ENCODE measurements around a stretch of chr2.

DNA sequence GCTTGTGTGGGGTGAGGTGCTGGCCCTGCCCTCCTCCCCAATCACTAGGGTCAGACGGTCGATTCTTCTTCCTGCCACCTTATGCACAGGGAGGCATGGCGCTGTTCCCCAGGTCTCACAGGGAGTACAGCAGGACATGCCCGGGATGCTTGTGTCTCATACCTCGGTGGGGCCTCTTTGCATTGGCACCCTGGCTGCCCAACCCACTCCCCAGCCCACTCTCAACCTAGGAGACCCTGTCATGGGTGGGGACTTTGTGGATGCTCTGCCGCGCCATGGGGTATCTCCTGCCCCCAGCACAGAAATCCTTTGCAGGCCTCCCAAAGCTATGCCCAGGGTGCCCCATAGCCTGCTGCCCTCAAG lies 213.9 kb upstream of the HAAO start:
- RRBS: no CpG with 5 or more reads among the region's 7 CpGs

- RRBS: no CpG with 5 or more reads among the region's 5 CpGs
Observed at GRCh38 chr2:43026380-43026691, 200.1 kb downstream of the ZFP36L2 start.

DNA sequence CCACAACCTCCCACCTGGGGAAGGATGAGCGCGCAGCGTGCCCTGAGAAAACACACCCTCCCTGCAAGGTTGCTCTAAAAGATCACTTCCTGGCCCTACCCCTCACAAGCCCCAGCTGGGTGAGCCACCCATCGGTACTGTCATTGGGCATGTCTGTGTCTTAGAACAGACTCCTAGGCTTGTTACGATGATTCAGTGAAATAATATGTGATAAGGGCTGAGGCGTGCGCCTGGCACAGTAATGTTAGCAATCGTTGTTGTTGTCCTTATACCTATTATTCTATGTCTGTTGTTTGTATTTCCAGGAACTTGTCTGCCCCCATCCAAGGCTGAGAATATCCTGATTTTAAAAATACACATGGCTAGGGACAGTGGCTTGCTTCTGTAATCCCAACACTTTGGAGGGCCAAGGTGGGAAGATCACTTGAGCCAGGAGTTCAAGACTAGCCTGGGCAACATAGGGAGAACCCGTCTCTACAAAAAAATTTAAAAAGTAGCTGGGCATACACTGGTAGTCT lies 175.0 kb downstream of the ZFP36L2 start:
- RRBS: no CpG with 5 or more reads among the region's 9 CpGs

- RRBS: no CpG with 5 or more reads among the region's 3 CpGs
Observed at GRCh38 chr2:43052155-43052861, 174.1 kb downstream of the ZFP36L2 start.

DNA sequence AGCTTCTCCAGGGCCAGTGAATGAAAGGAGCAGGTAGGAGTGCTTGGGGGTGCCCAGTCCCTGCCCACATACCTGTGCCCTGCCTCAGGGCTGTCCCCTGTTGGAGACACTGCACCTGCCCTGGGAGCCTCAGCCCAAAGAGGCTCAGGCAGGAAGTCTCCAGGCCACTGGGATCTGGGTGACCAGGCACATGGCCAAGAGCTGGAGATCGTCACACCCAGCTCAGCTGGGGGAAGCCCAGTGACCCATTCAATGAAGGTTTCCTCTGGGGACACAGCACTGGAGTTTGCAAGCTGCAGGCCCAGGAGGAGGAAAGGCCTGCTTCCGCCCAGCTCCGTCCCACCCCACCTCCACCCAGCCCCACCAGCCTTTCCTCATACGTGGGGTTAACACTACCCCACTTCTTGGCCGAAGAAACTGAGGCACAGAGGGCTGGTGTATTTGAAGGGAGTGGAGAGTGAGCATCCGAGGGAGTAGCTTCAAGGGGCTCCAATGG lies 156.3 kb downstream of the ZFP36L2 start:
- RRBS: no CpG with 5 or more reads among the region's 6 CpGs

DNA sequence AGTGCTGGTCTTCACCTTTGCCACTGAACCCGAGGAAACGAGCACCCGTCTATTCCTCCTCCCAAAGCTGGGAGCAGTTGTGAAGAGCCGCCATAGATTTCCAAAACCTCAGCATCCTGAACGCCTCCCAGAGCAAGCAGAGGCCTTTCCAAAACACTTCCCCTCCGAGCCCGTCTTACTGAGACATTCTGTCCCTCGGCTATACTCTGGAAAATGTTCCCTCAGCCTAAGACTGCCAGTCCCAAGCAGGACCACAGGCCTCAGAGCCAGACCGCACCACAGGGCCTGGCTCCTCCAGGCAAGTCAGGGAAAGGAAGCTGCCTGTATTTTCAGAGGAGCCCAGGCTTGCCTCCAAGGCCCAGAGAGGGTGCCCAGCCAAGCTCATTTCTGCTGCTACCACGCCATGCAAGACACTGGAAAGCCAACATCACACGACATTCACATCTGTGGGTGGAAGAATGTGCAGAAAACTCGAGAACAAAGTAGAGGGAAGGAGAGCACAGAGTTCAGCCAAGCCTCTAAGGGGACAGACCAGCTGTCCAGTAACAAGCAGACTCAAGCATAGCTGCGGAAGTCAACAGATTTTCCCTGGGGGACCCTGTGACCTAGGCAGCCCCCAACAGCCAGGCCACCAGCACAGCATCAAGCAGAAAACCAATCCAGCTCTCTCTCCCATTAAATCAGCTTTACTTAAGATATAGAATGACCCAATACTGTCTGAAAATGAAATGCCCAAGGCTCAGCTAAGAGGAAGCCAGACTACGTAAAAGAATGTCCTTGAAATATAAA lies 124.0 kb downstream of the ZFP36L2 start:
- RRBS: no CpG with 5 or more reads among the region's 14 CpGs

DNA sequence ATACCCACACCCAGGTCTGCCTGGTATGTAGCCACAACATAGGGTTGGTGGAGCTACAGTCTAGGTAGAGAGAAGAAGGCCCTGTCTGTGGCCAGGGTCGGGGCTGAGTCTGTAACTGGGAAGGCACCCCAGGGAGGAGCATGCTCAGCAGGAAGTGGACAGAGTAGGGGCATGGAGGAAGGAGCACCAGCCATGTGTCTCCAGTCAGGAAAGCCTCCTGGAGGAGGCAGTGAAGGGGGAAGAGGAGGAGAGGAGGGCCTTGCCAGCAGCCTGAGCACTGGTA lies 98.3 kb downstream of the ZFP36L2 start:
- RRBS: no CpG with 5 or more reads among the region's 1 CpG

GRCh38 chr2:43158024-43158441 lies 68.4 kb downstream of the ZFP36L2 start:
- RRBS: no CpG with 5 or more reads among the region's 9 CpGs

DNA sequence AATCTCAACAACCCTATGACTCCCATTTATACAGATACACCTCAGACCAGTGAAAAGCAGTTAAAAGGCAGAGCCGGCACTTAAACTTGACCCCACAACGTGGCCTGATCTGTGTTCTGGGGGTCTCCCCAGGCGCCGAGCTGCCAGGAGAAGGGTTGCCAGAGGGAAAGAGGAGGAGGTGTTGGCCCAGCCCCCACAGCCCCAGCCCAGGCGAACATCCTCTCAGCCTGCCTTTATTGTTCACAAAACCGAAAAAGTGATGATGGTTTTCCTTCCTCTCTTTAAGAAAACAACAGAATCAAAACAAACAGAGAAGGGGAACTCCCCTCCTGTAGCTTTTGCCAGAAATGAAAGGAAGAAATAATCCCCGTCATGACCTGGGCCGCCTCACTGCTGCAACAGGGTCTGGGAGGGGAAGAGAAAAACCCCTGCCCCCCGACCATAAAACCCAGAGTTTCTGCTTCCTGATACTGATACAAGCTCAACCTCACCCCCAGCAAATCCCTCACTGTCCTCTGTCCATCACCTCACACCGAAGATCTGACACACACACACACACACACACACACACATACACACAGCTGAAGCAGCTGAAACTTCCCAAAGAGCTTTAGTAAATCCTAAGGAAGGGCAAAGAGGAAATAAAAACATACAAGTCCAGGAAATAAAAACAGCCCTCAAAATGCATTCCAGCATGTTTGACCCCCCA lies 52.0 kb downstream of the ZFP36L2 start:
- RRBS: no CpG with 5 or more reads among the region's 10 CpGs

GRCh38 chr2:43193623-43194010 lies 32.8 kb downstream of the ZFP36L2 start:
- RRBS: no CpG with 5 or more reads among the region's 2 CpGs

GRCh38 chr2:43199708-43200517 lies 26.5 kb downstream of the ZFP36L2 start:
- RRBS: no CpG with 5 or more reads among the region's 13 CpGs

DNA sequence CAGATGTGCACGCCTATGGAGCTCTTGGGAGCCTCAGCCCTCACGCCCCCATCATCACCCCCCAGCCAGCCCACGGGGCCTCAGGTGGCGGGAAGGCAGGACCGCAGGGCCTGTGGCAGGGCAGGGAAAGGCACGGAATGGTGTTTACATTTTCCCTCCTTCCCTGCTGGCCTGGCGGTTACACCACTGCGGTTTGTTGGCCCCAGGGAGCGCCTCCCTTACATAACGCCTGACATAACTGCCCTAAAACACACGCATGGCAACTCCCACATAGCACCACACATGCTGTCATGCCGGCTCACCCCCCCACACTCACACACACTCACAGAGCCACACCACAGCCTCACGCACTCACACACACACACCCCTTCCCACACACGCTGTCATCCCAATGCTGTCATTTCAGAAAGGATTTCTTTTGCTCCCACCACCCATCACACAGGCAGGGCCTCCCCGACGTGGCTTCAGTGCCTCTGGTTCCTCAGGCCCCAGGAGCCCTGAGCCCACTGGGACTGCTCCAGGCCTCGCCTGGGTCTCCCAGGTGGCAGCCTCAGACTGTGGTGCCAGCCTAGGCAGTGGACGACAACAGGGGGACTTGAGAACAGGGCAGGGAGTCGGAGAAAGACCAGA lies 15.7 kb downstream of the ZFP36L2 start:
- RRBS: no CpG with 5 or more reads among the region's 19 CpGs

- RRBS: no CpG with 5 or more reads among the region's 3 CpGs
Observed at GRCh38 chr2:43253895-43254348, 27.5 kb upstream of the ZFP36L2 start.

GRCh38 chr2:43267341-43267897 lies 41.0 kb upstream of the ZFP36L2 start:
- RRBS: no CpG with 5 or more reads among the region's 8 CpGs

- RRBS: no CpG with 5 or more reads among the region's 1 CpG
Observed at GRCh38 chr2:43456251-43456633, 139.6 kb downstream of the THADA start.

- RRBS: no CpG with 5 or more reads among the region's 7 CpGs
Observed at GRCh38 chr2:43774660-43775215, 899 bp downstream of the DYNC2LI1 start.

GRCh38 chr2:43841353-43841998 lies 2.7 kb downstream of the ABCG8 start:
- RRBS: no CpG with 5 or more reads among the region's 7 CpGs

DNA sequence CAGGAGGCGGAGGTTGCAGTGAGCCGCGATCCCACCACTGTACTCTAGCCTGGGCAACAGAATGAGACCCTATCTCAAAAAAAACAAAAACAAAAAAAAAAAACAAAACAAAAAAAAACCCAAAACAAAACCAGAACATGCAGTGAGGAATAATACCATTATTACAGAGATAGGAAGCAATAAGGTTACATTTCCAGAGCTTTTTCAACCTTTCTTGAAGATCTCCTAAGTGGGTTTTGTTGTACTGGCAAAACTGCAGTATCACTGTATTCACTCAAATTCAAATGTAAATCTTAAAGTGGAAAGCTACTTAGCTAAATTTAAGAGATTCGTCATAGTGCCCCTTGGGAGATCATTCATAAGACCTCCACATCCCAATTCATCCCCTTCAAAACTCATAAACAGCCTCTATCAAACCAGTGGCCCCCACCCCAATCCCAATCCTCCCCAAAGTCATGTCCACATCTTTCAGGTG lies 65.9 kb downstream of the ABCG8 start:
- RRBS: no CpG with 5 or more reads among the region's 4 CpGs

DNA sequence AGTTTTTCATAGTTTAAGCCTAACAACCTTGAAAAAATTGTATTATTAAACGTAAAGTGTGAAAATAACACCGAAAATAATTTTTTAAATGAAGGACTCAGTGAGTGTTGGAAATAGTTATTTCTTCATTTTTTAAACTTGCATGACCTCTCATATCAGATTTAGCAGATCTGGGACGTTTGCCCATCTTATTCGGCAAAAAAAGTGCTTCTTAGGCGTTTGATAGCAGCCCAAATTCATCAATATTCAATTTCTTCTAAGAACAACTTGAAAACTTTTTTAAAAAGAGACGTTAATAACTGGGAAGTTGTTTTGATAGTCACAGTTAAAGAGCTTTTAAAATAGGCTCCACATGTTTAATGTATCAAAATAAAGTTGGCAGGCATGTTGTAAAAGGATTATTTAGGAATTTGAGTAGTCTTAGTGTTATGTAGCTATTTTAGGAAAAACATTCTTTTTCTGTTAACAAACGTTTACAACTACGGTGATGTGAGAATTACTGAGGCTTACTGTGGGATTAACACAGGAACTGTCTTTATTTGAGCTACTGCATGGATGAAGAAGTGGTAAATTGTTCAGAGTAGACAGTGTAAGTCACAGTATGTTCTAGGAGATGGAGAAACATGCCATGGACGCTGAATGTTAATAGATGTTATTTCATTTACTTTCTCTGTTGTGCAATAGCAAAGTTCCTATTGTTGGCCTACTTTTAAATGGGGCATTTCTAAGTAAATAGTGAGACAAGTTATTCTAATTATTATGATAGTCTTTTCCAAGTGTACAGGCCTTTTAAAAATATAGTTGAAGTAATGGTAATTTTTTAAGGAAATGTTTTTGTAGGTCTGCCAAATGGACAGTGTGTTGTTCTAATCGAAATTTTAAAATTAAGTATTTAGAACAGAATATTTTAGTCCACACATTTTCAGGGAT lies 1.6 kb downstream of the PPM1B start:
- RRBS: no CpG with 5 or more reads among the region's 10 CpGs

- RRBS: 8% methylated on average over 29 of the region's 34 CpGs
Observed at GRCh38 chr2:44944287-44944643, 2.8 kb downstream of the SIX3 start.